SEM (cell line): ENCODE data around the genes PCDH12, NDFIP1 and YIPF5.

- PRO-cap, result no peak
These were observed 8.8 kb downstream of the ARAP3 start for GRCh38 chr5:141673268-141673678.

DNA sequence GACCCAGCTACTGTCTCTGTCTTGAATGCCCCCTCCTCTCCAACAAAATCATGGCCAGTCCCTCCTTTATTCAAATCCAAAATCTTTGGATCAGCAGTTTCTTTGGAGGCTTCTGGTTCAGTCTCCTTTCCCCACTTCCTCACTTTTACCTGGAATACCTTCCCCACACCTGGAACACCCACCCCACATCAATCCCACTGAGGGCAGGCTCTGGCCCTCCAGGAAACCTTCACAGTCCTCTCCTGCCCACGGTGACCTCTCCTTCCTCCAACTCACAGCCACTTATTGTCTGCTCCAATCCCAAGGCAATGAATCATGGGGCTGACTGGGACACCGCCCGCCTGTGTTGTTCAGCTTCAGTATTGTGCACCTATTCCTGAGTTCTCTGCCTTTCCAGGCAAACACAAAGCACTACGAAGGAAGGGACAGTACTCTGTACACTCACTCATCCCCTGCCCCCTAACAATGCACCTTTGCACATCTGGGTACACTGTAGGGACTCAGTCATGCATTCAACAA is 7.4 kb downstream of the PCDH1 start:
- PRO-cap, result no peak

- PRO-cap, result no peak
These were observed 2.9 kb downstream of the PCDH1 start for GRCh38 chr5:141875296-141875777.

GRCh38 chr5:141878730-141879529 is 720 bp upstream of the PCDH1 start:
- PRO-cap, result no peak

DNA sequence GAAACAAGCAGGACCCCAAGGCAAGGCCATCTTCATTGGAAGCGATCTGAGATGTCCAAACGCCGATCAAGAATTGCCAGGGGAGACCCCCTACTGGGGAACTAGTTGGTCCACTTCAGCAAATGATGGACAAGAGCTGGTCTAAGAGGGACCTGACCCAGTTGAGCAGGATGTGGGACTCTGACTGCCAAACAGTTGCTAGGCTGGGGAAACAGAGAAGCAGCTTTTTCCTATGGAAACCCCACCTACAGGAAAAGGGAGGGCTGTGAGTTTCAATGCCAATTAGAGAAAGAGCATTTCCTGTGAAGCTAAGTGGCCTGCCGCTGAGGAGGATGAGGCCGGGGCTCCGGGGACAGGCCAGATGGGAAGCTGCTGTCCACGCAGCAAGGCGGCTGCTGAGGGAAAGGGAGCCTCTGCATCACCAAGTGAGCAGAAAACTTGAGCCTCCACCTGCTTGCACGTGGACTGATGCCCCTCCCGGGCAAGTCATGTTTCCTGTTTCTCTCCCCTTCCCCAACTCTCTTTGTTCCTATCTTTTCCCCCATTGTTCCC is at the start of gene PCDH12:
TSS of gene PCDH12 (minus strand) at position 202 of the 552 bp plus-strand sequence.
- PRO-cap, result bidirectional peak, plus-strand start at position 303 of the sequence, minus-strand start at position 182 of the sequence

DNA sequence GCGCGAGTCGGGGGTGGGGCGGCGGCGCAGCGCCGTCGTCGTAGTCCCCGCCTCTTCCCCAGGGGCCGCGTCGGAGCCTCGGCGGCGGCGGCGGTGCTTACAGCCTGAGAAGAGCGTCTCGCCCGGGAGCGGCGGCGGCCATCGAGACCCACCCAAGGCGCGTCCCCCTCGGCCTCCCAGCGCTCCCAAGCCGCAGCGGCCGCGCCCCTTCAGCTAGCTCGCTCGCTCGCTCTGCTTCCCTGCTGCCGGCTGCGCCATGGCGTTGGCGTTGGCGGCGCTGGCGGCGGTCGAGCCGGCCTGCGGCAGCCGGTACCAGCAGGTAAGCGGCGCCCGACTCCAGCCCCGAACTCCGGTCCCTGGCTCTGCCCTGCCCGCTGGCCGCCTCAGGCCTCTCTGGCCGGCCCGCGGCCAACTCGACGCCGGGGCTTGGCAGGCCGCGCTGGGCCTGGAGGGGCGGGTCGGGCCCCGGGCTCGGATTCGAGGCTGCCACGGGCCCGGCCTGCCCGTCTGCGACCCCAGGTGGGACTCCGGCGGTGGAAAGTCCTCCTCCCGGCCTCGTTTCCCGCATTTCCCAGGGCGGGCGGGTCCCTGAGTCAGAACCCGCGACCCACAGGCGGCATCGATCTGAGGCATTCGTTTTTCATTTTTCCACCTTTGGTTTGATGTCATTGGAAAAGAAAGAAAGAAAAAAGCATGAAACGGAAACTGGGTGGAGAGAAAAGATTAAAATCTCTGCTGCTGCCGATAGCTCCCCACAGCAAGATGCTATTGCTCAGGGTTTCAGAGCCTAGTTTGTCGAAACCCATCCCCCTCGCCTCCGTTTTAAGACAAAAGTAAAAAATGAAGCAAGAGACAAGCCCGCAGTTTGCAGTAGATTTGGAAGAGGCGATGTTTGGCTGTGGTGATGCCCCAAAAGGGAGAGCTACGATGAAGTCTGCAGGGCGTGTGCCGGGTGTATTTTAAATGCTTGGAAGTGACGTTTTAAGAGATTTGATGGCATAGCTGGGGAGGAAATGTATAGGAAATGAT is at the start of gene NDFIP1:
TSS of gene NDFIP1 (plus strand) at position 61 of the 1,029 bp plus-strand sequence.
- PRO-cap, result unidirectional peak, plus-strand start at position 107 of the sequence; bidirectional peak, plus-strand start at position 863 of the sequence, minus-strand start at position 661 of the sequence

- PRO-cap, result no peak
These were observed 108.1 kb upstream of the SPRY4 start for GRCh38 chr5:142432847-142433444.

GRCh38 chr5:142433777-142434249 is 109.0 kb upstream of the SPRY4 start:
- PRO-cap, result no peak

- PRO-cap, result no peak
These were observed 137.0 kb downstream of the FGF1 start for GRCh38 chr5:142548983-142549234.

GRCh38 chr5:142743683-142744324 is 26.4 kb upstream of the ARHGAP26 start:
- PRO-cap, result no peak

DNA sequence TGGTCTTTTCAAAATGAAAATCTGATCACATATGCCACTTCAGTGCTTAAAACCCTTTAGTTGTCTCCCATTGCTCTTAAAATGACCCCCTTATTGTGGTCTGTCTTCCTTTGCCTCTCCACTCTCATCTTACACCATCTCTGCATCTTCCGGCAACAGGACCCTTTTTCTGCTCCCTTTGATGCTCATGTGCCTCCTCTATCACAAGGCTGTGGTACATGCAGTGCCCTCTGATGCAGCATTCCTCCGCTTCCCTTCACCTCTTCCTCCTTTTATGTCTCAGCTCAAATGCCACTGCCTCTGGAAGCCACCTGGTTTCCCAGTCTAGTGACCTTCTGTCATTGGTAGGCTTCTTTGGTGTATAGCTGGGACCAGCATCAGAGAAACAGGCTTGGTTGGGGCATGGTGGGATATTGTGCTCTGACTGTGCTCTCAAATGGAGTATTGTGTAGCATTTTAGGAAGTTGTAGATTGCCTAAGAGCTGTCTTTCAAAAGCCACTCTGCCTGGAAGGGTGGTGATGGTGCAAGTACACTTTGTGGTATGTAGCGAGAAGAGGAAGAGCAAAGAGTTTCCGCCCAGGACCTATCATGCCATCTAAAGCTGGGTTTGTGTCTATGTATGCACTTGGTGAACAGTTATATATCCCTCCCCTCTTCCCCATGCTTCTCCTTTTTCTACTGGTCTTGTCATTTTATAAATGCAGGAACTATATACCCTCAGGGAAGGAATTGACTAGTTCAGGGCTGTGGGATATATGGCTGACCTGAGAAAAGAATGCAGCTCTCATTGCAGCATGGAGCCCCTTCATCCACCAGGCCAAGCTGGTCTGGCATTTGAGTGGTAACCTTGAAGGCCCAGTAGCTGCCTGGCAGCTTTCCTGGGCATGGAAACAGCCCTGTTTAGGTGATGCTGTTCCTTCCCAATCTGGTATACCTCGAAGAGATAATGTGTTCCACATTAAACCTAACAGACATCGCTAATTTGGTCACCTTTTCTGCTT is 28.2 kb downstream of the ARHGAP26 start:
- PRO-cap, result no peak

DNA sequence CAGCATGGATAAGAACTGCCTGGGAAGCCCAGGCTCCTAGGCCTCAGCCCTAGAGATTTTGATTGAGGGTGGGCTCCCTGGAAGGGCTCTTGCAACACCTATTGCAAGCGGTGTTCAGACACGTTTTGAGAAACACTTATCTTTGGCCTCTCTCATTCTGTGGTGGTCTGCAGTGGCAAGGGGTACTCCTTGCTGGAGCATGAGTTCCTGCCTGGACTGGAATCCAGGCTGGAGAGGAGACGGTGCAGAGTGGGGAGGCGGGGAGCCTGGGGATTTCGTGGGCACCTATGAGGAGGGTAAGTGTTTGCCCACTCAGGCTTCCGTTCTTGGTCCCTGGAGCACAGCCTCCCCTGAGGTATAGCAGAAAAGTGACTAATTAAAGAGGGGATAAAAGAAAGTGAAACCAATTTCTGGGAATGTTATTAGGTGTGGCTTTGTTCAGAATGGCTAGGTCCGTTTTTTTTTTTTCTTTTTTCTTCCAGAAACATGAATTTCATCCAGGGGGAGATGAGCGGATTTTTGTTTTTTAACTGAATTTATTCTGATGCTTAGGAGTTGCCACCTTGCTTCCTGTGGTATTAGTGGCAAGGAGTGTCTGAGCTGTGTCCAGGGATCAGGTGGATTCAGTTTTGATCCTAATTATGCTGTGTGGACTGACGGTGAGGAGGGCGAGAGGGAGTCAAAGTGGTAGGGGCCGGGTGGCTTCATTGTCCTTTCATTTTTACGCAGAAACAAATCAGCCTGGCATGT is 90.9 kb downstream of the ARHGAP26 start:
- PRO-cap, result no peak

DNA sequence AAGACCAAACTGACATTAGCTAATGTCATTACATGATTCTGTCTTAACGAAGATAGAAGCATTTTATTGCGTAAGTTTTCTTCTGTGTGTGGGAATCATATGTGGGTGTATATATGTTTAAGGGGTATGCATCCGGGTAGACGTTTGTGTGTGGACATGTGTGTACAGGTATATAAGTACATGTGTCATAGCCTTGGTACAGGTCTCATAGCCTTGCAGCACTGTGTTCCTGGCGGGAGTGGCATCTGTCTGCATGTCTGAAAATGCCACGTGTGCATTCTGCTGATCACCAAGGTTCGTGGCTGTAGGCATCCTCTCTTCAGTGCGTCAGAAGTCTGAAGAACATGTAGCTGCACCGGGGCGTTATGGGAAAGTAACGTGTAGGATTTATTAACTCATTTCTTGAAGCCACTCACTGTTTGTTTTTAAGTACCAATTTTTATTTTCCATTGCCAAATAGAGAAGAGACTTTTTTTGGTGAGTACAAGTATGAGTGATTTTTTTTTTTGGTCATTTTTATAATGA is 298.0 kb downstream of the NR3C1 start:
- PRO-cap, result no peak

DNA sequence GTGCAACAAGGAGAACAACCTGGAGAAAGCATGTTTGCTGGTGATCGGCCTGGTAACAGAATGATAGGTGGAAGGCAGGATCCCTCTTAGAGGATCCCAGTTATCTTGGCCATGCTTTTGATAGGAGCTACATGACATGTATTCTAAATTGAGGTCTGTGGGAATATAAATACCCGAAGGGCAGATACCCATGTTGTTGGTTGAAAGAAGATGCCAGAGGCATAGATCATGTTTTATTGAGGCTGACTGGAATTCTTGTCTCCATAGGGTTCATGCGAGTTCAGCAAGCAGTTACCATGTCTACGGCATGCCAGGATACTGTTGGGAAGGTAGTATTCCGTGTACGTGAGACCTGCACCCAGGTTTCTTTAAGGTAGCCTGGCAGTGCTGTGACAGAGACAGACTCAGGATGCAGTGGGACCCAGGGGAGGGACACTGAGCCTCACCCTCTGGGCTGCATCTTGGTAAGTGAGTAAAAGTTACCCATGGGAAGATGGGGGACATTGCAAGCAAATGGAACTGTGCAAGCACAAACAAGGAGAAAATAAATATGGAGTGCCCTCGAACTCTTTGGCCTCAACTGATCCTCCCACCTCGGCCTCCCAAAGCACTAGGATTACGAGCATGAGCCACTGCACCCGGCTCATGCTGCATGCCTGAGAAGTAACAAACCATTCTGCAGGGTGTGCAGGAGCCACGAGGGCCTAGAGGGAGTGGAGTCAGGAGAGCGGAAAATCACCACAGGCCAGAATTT is 230.6 kb downstream of the NR3C1 start:
- PRO-cap, result no peak

DNA sequence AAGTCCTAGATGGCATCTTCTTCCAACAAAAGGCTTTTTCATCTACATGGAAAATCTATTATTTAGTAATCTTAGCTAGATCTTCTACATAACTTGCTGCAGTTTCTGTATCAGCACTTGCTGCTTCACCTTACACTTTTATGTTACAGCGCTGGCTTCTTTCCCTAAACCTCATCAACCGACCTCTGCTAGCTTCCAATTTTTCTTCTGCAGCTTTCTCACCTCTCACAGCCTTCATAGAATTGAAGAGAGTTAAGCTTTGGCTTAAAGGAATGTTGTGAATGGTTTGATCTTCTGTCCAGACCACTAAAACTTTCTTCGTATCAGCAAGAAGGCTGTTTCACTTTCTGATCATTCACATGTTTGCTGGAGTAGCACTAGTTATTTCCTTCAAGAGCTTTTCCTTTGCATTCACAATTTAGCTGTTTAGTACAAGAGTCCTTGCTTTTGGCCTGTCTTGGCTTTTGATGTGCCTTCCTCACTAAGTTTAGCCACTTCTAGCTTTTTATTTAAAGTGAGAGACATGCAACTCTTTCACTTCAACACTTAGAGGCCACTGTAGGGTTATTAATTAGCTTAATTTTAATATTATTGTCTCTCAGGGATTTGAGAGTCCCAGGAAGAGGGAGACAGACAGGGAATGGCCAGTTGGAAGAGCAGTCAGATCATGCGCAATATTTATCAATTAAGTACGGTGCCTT is 49.4 kb downstream of the NR3C1 start:
- PRO-cap, result no peak

- PRO-cap, result no peak
These were observed 10.6 kb downstream of the NR3C1 start for GRCh38 chr5:143392600-143393501.

DNA sequence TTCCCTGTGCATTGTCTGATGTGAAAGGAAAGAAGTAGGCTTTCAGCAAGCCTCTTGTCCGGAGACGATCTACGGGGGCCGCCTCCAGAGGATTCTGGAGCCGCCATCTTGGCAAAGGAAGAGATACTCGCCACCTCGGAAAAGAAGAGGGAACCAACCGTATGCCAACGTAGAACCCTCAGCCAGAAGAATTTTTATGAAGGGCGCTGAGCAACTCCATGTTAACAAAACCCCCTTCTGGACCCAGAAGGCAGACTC is 2.0 kb upstream of the NR3C1 start:
- PRO-cap, result no peak

GRCh38 chr5:144170131-144171103 is at the start of gene YIPF5:
Gene YIPF5, minus strand, starts transcription at chr5:144170659.
- PRO-cap, result bidirectional peak, plus-strand start at chr5:144170873, minus-strand start at chr5:144170652

GRCh38 chr5:145493134-145493634 is 342.0 kb downstream of the PRELID2 start:
- PRO-cap, result no peak

GRCh38 chr5:145944224-145944820 is 7.9 kb downstream of the SH3RF2 start:
- PRO-cap, result no peak